A375 (cell line): ENCODE measurements around the gene GPR148.

DNA sequence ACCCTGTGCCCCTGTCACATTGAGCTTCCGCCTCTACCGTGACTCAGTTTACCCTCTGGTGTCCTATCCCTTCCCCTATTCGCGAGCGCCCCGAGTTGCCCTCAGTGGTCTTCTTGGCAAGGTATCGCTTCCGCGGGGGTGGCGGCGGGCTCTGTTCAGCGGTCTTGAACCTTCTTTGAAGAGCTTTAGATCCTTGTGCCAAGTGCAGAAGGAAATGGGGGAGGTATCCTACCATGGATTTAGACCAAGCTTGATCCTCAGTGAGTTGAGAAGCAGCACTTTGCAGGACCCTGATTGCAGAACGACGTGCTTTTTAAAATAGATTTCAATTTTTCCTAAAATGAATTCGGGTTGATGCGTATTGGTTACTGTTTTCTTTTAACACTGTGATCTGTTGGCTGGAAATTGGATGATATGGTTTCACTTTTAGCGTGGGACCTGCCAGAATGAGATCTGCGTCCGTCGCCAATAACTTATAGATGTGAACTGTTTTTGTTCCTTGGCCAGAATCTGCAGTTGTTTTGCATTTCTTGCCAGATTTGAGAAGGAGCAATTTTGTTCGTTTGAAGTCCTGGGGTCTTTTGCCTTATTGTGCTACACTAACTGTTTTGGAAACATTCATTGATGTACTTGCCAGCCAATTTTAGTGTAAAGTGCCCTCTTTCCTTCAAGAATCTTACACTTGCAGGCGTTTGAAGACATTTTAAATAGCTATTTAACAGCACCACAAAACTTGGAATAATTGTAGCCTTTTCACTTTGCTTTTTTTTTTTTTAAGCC lies 666 bp downstream of the UGGT1 start:
- RAMPAGE, long total RNA, result no peak

- RAMPAGE, long total RNA, result no peak
Observed at GRCh38 chr2:128259033-128259725, 59.5 kb downstream of the HS6ST1 start.

- RAMPAGE, long total RNA, result no peak
Observed at GRCh38 chr2:128289453-128290214, 29.0 kb downstream of the HS6ST1 start.

DNA sequence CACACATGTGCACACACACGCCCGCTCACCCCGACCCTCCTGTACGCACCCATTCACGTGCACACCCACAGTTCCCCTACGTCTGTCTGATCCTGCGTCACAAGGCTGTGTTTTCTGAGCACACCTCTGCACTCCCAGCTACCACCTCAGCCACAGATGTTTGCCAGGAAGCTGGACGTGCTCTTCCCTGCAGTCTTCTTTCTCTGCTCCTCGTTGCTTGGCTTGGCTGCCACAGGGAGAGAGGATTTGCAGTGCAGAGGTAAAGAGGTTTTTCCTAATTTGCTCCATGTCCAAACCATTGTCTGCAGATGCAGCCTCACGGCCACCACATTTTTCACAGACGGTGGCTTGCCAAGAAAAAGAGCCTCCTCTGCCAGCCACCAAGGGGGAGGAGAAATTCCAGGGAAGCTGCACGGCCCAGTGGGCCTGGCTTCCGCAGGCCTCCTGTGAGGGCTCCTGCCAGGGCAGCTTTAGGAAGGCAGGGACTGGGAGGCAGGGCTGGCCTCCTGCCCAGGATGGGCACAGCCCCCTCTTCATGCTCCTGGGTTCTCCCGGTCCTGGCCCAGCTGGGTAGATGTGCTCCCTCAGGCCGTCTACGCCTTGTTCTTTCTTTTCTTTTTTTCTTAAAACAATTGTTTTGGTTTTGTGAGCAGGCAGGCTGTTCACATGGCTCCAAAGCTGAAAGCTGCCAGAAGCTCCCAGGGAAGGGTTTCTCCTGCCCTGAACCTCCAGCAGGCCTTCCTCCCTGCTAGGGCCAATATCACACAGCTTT lies 29.3 kb upstream of the HS6ST1 start:
- RAMPAGE, long total RNA, result no peak

DNA sequence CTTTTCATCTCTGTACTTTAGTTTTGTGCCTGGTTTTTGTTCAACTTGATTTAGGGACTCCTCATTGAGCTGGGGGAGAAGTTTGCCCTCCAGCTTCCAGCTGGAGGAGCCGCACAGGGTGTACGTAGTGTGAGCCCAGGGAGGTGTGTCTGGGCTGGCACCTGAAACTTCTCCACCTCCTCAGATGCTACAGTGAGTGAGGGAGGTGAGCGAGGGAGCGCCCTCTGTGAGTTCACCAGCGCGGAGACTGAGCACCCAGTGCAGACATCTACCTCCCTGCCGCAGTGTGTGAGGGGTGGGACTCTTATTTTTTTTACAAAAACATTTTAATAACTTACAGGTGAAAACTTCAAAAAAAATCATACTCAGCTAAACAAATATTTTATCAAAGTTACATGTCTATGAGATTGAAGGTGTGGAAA lies 204.2 kb upstream of the HS6ST1 start:
- RAMPAGE, long total RNA, result no peak

GRCh38 chr2:128690317-128690889 lies 371.7 kb upstream of the HS6ST1 start:
- RAMPAGE, long total RNA, result no peak

GRCh38 chr2:128736678-128737035 lies 418.0 kb upstream of the HS6ST1 start:
- RAMPAGE, long total RNA, result no peak

DNA sequence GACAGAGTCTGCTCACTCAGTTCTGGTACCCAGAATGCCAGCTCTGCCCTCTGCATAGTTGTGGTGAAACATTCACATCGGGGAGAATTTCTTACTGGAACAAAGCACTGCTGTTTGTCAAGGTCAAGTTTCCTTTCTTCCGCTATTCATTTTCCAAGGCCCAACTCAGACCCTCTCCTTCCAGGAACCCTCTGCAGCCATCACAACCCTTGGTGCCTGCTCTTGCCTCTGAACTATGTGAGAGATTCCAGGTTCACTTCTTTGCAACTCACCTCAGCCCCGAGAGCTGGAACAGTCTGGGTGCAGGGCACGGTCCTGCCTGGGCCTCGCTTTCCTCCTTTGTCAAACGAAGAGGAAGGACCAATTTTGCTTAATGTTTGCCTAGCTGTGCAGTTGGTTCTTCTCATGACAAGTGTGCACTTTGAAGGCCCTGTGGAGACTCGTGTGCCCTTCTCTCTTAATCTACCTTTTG lies 669.9 kb upstream of the HS6ST1 start:
- RAMPAGE, long total RNA, result no peak

DNA sequence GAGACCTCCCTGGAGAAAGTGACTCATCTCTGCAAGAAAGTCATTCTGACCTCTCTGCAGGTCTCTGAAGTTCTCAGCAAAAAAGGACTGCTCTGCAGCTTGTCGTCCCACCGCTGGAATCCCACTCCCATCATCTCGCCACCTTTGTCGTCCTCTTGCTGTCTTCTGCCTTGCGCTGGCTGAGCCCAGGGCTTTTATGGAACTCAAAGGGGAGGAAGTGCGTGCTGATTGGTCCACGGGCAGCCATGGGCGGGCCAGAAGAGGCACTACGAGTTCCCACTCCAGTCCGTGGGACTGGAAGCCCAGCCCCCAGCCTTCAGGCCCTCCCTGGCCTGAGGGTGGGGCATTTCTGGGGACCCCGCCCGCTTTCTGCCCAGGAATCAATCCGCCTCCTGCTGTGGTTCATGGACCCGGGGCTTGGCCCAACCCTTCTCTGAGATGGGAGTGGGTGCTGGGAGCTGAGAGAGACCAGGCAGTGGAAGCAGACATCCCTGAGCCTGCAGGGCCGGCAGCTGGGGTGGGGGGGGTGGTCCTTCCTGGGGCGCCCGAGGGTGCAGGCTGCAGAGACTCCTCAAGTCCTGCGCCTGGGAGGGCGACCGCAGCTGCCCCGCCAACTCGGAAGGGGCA lies 660.7 kb upstream of the RAB6C start:
- RAMPAGE, long total RNA, result no peak

GRCh38 chr2:129857215-129857800 lies 122.2 kb upstream of the RAB6C start:
- RAMPAGE, long total RNA, result no peak

DNA sequence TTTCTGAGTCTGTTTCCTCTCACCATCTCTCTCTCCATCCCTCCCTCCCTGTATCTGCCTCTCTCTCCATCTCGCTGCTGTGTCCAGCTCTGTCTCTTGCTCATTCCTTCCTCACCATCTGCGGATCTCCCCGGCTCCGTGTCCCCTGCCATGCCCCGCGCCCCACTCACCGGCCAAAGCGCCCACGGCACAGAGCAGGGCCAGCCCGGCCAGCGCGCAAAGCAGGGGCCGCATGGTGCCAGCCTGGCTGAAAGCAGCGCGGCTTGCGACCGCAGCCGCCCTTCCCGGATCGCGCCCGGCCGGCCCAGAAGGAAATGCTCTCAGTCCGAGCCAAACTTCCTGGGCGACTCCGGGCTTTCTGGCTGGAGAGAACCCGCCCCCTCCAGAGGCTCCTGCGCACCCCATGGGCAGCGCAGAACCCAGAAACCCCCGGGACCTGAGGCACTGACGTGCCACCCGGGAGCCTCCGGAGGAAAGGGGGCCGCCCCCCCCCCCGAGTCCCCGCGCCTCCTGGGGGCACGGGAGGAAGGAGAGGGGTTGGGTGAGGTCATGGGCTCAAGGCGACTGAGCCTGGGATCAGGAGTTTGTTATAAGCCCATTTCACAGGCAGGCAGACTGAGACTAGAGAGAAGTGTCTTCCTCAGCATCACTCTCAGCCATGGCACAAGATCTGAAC lies 45.3 kb upstream of the RAB6C start:
- RAMPAGE, long total RNA, result no peak

DNA sequence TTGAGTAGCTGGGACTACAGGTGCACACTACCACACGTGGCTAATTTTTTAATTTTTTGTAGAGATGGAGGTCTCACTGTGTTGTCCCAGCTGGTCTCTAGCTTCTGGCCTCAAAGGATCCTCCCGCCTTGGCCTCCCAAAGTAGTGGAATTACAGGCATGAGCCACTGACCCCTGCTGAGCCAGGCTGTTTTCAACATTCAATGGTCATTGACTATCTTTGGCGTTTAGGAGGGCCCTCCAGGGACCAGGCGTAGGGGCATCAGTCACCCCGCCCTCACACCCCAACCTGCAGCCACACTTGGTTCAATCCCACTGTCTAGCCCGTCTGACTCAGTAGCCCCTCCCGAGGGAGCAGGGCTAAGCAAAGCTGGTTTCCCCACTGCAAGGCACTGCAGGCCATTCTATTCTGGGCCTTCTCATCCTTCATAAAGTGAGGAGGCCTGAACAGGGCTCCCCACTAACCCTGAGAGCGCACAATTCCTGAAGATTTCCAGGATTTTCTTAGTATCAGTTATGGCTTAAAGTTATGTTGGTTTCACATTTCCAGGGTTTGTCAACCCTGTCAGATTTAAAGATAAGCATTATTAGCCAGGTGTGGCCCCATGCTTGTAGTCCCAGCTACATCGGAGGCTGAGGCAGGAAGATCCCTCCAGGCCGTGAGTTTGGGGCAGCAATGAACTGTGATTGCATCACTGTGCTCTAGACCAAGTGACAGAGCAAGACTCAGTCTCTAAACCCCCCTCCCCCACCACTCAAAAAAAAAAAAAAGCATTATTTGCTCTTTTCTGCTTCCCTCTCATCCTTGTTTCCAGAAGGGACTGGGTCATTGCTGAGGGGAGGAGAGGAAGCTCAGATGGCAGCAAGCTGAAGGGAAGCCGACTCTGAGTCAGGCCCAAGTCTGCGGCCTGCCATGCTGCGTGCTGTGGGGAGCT lies 5.5 kb downstream of the MZT2B start:
- RAMPAGE, long total RNA, result no peak

DNA sequence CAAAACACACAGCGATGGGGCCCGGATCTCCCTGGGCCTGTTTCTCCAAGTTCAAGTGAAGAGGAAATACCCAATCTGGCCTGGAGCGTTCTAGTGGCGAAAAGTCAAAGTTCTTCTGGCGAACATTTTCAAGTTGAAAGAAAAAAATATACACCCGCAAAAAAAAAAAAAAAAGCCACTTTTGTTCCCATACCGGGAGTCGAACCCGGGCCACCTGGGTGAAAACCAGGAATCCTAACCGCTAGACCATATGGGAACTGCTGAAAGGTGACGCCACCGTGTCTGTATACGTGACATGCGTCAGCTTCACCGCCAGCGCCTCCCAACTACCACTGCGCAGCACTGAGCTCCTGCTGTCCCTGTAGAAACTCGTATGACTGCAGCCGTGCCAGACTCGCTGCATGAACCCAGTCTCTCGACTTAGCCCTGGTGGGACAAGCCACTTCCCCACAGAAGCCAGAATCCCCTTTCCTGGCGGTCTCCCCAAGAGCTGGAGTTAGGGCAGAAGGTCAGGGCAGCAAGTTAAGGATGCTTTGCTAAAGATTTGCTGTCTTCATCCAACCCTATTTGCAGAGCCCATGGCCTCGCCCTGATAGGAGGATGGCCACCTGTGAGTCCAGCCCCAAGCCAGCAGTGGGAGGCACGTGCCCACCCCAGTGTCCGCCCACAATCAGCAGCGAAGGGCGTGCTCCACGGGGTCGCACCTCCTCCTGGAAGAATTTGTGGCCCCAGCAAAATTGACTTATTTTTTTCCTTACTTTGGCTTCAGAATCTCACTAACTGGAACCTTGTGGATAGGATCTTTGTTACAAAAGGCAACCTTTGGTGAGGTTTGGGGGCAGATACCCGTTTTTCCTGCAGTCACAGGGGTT lies 4.8 kb downstream of the CCDC115 start:
- RAMPAGE, long total RNA, result no peak

GRCh38 chr2:130728821-130729263 lies at the start of gene GPR148:
TSS of gene GPR148 (plus strand) at chr2:130729070.
- RAMPAGE, long total RNA, result no peak

GRCh38 chr2:130837646-130838247 lies 1.0 kb downstream of the ARHGEF4 start:
- RAMPAGE, long total RNA, result no peak

GRCh38 chr2:130898379-130899184 lies 61.9 kb downstream of the ARHGEF4 start:
- RAMPAGE, long total RNA, result no peak

DNA sequence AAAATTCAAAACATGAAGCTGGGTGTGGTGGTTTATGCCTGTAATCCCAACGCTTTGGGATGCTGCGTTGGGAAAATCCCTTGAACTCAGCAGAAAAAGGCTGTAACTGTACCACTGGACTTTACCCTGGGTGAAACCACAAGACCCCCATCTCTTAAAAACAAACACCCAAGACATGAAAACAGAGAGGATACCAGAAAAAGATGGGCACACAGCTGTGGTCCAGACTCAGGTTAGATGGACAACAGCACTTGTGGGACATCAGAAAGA lies 25.4 kb downstream of the FAM168B start:
- RAMPAGE, long total RNA, result no peak

- RAMPAGE, long total RNA, result no peak
Observed at GRCh38 chr2:131120618-131121416, 15.7 kb downstream of the PLEKHB2 start.

GRCh38 chr2:131353177-131353673 lies 10.7 kb downstream of the RAB6D start:
- RAMPAGE, long total RNA, result no peak

GRCh38 chr2:131488719-131489378 lies 3.3 kb downstream of the MZT2A start:
- RAMPAGE, long total RNA, result no peak